Endometrial microvascular endothelial cells (primary cell): ENCODE measurements around the genes CLRN1, AADACL2 and SUCNR1.

- RAMPAGE, long total RNA: no peak
Observed at GRCh38 chr3:149507448-149508580, 33.3 kb downstream of the TM4SF4 start.

DNA sequence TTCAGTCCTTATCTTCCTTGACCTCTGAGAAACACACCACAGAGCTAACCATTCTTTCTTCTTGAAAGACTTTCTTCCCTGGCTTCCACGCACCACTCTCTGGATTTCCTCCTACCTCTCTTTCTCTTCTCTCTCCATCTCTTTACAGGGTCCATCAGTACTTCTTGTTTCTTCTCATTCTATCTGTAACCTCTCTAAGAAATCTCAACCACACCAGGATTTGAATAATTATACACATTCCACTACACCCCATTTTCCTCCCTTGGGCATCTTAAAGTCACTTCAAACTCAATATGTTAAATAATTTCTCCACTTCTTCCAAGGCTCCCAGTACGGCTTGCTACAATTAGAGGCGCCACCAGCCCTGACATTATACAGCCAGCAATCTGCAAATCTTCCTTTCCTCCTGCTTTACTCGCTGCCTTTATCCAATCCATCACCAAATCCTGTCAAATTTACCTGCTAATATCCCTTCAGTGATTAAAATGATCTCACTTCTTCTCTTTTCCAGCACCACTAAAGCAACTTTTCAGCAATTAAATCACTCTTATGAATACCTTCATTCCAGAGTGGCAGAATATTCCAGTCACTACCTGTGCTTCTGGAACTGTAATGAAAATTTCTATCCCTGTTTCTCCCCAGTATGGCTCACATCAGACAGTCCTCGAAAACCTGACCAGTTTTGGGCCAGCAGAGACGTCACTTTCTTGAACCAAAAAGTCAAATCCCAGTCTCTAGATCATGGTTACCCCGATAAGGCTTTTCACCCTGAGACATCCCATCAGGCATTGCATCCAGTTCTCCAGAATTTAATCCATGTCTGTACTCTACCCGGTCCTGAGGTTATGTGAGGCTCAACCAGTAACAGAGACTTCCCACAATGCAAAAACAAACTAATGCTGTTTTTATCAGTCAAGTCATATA lies 13.8 kb downstream of the WWTR1 start:
- RAMPAGE, long total RNA: no peak

GRCh38 chr3:149658737-149659177 lies 932 bp upstream of the WWTR1 start:
- RAMPAGE, long total RNA: no peak

DNA sequence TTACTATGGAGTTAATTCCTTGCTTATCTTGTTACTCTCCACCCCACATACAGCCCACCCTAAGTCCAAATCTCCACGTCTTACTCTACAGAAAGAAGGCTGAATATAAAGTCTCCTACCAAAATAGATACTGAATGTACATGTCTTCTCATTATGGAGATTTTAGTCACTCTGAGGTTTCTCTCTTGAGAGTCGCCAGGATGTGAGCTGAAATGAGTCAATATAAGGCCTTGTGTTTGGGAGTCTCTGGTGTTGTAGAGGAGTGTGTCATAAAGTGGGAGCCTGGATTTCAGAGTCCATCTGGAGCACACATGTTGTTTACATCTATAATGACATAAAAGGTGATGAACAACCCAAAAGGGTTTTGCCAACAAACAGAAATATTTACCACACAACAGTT lies 45.2 kb upstream of the WWTR1 start:
- RAMPAGE, long total RNA: no peak

GRCh38 chr3:149971885-149972010 lies 1.1 kb upstream of the PFN2 start:
- RAMPAGE, long total RNA: no peak

- RAMPAGE, long total RNA: no peak
Observed at GRCh38 chr3:150077967-150078342, 107.3 kb upstream of the PFN2 start.

GRCh38 chr3:150408444-150409506 lies 677 bp downstream of the TSC22D2 start:
- RAMPAGE, long total RNA: no peak

DNA sequence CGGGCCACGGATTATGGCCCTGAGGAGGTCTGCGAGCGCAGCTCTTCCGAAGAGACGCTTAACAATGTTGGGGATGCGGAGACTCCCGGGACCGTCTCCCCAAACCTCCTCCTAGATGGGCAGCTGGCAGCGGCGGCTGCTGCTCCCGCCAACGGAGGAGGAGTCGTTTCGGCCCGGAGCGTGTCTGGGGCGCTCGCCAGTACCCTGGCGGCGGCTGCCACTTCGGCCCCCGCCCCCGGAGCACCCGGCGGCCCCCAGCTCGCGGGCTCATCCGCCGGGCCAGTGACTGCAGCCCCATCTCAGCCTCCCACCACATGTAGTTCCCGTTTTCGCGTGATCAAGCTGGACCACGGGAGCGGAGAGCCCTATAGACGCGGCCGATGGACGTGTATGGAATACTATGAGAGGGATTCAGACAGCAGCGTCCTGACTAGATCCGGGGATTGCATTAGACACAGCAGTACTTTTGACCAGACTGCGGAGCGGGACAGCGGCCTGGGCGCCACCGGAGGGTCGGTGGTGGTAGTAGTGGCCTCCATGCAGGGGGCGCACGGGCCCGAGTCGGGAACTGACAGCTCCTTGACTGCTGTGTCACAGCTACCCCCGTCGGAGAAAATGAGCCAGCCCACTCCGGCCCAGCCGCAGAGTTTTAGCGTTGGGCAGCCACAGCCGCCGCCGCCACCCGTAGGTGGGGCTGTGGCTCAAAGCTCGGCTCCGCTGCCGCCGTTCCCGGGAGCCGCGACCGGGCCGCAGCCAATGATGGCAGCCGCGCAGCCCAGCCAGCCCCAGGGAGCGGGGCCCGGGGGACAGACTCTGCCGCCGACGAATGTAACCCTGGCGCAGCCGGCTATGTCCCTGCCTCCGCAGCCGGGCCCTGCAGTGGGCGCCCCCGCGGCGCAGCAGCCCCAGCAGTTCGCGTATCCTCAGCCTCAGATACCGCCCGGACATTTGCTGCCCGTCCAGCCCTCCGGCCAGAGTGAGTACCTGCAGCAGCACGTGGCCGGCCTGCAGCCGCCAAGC lies 1.7 kb downstream of the TSC22D2 start:
- RAMPAGE, long total RNA: no peak

GRCh38 chr3:150451216-150452173 lies 43.4 kb downstream of the TSC22D2 start:
- RAMPAGE, long total RNA: no peak

DNA sequence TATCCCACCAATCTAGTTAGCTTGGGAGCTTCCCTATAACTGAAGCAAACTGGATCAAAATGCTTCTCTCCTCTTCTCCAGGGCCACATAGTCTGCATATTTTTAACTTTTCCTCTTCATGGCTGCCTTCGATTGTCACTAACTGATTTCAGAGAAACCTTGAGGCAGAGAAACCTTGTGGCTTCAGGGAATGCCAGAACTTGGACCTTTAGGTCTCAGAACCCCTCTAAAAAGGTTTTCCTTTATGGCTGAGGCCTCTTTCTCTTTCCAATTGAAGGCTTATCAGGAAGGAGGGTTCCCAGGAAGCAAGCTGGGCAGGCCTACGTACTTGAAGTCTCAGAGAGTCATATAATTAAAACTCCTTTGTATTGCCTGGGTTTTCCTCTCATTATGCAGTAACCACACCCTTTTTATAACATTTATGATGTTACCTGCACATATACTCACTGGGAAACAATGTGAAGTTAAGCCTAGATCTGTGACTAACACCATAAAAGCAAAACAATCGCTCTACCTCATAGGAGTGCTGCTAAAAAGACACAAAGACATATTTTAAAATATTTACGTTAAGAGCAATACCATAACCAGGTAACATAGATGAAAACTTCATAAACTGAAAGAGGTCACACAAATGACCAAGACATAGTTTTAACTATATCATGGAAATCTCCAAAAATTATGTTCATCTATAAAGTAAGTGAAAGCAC lies 27.3 kb downstream of the SERP1 start:
- RAMPAGE, long total RNA: no peak

DNA sequence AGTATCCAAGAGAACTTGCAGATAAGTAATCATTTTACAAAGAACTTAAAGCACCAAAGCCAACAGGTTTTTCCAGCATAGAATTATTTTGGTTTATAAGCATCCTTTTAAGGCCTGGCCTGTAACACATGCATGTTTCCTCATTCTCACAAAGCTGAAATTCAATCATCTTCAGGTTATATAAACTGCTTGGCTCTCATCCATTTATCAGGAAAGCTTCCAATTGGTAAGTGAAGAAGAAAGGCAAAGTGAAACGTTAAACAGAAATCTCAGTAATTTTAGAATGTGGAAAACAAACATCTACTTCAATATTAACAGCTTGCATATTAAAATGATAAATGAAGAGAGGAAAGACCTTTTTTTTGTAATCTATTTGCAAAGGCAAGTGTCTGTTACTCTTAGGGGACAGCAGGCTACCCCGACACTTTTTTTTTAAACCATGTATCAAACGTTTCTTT lies 1.5 kb downstream of the SERP1 start:
- RAMPAGE, long total RNA: no peak

GRCh38 chr3:150761301-150762246 lies 1.4 kb downstream of the SIAH2 start:
- RAMPAGE, long total RNA: no peak

DNA sequence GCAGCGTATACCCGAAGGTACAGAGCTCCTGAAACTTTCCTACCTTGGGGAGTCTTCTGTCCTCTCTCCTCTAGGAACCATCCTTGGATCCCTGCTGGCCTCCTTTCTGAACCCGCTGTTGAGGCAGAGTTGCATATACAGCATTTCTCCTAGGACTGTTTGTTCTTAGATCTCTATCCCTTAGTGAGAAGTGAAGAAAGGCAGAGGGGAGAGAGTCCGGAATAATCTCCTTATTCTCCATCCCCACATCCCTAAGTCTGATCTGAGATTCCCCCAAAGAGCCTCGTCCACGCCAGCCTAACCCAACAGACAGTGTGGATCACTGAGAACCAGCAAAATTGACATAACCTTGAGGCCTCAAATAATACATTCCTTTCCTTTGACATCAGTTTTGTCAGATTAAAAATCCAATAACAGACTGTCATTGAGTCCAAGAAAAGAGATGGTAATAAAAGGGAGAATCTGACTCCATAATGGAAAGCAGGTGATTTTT lies 7.6 kb upstream of the SIAH2 start:
- RAMPAGE, long total RNA: no peak

GRCh38 chr3:150773753-150774081 lies 10.7 kb upstream of the SIAH2 start:
- RAMPAGE, long total RNA: no peak

- RAMPAGE, long total RNA: no peak
Observed at GRCh38 chr3:150972354-150972804, at the start of gene CLRN1. Gene CLRN1, minus strand, starts transcription at chr3:150972727.

DNA sequence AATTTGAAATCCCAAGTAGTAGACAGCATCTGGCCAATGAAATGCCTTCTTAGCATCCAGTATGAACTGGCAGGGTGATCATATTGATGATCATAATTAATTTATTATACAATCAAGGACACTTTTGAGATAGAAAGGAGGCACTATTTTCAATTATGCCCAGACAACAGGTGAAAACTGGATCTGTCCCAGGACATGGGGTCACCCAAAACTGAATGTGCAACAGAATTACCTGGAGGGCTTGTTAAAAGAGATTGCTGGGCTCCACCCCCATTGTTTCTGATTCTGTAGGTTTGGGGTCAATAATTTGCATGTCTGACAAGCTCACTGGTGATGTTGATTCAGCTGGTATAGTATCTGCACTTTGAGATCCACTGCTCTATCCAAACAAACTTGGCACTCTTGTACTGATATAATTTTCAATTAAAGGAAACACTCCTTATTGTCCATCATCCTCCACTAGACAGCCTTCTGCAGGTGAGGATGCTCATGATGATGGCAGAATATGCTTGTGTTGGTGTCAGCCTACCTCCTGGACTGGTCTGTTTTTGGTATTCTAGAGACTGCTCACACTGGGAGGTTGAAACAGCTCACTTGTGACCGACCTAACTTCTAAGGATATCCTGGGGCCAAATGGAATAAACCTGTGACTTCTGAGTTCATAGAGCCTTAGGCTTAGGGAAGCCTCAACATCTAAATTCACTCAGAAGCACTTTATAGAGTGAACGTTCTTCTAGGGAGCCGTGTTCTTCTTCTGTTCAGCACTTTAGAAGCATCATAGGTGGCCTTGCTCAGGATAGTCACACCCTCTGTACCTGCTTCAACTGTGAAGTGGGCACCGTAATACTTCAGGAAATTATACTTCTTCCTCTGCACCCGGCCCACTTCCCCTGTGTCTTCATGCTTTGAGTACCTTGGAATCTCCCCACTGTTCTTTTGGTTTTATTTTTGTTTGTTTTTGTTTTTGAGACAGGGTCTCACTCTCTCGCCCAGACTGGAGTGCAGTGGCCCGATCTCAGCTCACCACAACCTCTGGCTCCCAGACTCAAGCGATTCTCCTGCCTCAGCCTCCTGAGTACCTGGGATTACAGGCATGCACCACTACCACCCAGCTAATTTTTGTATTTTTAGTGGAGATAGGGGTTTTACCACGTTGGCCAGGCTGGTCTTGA lies 2.0 kb downstream of the P2RY14 start:
- RAMPAGE, long total RNA: no peak

DNA sequence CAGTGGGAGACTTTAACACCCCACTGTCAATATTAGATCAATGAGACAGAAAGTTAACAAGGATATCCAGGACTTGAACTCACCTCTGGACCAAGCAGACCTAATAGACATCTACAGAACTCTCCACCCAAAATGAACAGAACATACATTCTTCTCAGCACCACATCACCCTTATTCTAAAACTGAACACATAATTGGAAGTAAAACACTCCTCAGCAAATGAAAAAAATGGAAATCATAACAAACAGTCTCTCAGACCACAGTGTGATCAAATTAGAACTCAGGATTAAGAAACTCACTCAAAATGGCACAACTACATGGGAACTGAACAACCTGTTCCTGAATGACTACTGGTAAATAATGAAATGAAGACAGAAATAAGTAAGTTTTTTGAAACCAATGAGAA lies 70.4 kb upstream of the IGSF10 start:
- RAMPAGE, long total RNA: no peak

DNA sequence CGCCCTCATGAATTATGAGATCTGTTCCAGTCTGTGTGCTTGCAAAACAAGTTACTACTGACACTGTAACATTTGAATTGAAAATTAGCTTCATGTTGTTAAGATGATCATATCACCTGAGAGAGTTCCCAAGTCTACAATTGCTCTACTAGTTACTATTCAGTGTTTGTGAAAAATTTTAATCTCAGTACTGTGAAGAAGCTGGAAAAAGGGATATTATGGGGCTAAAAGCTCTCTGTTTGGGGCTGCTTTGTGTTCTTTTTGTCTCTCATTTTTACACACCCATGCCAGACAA lies at the start of gene AADACL2:
Gene AADACL2, plus strand, starts transcription at position 110 of the 295 bp plus-strand sequence.
- RAMPAGE, long total RNA: no peak

DNA sequence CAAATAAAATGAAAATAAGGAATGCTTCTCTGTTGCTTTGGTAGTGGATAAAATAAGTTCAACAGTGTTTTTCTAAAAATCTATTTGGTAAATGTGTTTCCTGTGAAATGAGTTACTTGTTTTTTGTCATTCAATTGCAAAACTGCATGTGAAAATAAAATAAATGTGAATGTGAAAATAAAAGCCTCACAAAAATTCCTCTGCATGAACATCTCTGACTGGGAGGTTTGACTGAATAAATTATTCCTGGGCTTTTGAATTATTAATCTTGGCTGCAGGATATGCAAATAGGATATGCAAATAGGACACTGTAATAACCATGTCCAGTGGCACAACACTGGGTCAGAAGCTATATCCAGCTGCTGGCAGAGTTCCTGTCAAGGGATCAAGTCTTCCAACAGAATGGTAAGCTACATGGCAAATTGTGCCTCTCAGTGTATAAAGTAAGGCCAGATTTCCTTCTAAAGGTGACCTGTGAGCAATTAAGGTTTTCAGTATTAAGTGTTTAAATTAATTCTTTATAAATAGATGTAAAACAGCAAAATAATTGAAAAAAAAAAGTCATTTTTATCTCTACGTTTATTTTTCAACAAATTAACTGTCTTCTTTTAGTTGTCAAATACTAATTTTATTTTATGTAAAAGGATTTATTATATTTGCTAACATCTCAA lies at the start of gene SUCNR1:
Gene SUCNR1, plus strand, starts transcription at position 342 of the 671 bp plus-strand sequence.
- RAMPAGE, long total RNA: no peak

- RAMPAGE, long total RNA: no peak
Observed at GRCh38 chr3:152200529-152200868, 68.2 kb upstream of the MBNL1 start.